ENCODE measurements around a stretch of chr17.

DNA sequence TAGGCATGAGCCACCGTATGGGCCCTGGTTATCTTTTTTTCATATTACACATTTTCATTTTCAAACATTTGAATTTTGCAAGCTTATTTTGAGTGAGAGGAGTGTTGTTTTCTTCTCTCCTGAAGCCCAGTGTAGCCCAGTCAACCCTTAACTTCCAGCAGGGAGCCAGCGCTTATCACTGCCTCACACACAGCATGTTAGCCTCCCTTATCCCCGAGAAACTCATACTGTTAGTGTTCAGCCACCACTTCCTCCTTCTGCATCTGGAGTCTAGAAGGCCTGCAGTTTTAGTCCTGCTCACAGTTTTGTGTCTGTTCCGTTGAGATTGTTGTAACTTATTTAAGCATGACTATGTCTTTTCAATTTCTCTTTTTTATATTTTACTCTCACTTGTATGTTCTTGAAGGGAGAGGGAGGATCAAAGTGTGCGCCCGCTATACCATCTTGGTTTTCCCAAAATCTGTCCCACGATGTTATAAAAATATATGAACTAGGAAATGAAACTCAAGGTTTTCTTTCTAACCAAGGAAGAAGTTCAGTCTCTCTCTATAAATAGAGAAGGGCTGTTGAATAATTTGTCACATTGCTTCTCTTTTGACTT is 3.7 kb upstream of the LRRC37A3 start:
- PRO-cap: no peak

DNA sequence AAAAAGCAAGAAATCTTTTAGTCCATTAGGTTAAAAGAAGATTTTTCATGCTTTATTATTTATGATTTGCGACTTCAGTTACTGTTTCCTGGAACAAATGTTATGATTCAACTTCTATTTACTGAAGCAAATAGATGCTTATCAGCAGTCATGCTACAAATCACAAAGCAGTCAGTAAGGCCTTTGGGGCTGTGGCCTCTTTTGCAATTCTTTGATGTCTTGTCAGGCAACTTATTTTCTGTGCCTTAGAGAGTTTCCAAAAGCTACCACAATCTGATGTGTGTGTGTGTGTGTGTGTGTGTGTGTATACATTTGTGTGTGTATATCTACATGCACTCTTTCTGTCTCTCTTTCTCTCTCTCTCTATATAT is 65.9 kb upstream of the LRRC37A3 start:
- PRO-cap: no peak

- PRO-cap: no peak
Observed at GRCh38 chr17:65017129-65017687, 39.3 kb downstream of the GNA13 start.

- PRO-cap: no peak
Observed at GRCh38 chr17:65066080-65066283, 9.4 kb upstream of the GNA13 start.

- PRO-cap: no peak
Observed at GRCh38 chr17:65558748-65559737, 2.4 kb downstream of the AXIN2 start.

DNA sequence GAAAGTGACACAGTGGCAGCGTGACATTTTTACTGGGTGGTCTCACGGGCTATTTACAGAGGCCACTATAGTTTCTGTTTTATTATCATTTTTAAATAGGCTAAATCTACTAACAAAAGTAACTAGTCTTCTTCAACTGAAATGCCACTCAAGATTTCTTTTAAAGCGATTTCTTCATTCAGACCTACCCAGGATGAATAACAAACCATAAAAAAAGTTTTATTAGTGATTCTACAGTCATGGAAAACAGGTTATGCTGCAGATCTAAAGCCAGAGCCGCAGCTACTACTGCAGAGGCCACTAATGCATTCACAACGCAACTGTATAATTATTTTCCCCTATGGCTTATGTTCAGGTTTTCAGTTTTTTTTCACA is 136.2 kb upstream of the AXIN2 start:
- PRO-cap: no peak

DNA sequence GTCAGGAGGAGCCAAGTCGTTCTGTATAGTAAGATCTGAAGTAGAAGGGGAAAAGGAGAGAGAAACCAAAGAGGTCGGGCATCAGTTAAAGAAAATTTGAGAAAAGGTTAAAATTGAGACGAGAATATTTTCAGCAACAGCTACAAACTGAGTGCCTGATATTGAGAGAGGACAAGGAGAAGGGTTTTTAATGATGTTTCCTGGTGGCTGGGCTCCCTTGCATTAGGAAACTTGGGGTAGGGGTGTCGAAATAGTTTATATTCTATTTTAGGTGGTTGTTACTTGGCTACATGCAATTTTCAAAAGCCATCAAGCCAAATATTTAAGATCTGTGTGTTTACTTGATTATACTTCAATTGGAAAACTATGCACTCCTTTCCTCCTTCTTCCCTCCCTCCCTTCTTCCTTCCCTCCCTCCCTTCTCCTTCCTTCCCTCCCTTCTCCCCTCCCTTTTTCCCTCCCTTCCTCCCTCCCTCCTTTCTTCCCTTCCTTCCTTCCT is 1.7 kb upstream of the APOH start:
- PRO-cap: no peak

GRCh38 chr17:66503008-66503801 is 200.8 kb downstream of the PRKCA start:
- PRO-cap: no peak

GRCh38 chr17:66548067-66548562 is 245.7 kb downstream of the PRKCA start:
- PRO-cap: no peak

GRCh38 chr17:66610147-66610868 is 224.6 kb upstream of the CACNG5 start:
- PRO-cap: no peak

- PRO-cap: unidirectional peak, plus-strand start at chr17:66712162
Observed at GRCh38 chr17:66711609-66712270, 123.2 kb upstream of the CACNG5 start.

DNA sequence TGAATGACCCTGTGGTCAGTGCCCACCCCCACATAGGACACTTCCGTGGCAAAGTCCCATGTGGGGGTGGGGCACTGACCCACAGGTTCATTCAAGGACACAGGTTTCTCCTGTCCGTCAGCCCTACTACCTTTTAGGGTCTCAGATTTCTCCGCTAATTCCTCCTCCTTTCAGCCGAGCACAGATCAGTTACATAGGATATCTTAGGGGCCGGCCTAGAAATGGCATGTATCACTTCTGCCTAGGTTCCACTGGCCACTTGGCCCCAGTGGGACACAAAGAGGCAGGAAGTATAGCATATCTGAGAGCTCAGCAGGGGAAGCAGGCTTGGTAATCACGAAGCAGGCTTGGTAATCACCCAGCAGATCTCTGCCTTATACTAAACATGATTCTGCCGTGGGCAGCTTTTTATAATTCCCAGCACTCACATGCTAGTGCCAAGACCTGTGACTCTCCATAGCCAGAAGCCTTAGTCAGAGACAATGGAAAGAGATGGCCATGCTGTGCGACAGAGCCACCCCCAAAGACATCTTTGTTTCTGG is 59.7 kb upstream of the CACNG5 start:
- PRO-cap: no peak

- PRO-cap: no peak
Observed at GRCh38 chr17:67156927-67157373, 88.0 kb downstream of the HELZ start.

DNA sequence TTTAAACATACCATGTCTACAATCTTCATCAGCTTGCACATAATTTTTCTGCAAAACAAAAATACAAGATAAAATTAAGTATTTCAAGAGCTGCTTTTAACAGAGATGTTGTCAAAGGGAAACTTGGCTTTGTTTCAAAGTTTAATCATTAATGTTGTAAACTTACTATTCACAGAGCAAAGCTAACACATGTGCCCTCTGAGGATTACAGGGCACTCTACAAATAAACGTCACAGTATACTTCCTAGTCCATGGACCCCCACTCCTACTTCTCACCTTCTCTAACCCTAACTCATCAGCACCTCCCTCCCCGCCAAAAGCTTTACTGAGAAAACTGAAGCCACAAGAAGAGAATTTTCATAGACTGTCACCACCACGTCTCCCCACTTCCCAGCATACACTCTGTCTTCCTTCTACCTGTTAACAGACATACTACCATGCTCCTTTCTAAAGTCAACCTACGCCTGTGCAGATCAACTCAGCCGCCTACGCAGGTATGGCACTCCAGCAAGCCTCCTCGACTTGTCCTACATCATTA is 29.0 kb downstream of the HELZ start:
- PRO-cap: no peak

DNA sequence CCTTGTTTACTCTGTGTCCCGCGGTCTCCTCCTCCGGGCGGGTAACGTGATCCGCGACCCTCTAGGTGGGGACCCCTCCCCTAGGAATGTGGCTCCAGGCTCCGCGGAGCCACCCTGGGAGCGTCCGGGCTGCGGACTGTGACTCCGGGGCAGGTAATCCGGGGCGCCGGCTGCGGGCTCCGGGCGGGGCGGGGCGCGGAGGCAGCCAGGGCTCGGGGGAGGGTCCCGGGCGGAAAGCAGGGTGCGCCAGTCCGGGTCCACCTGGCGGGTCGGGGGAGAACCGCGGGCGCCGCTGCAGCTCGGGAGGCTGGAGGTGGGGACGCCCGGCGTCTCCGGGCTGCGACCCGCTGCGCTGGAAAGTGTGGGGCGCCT is 806 bp upstream of the HELZ start:
- PRO-cap: no peak

DNA sequence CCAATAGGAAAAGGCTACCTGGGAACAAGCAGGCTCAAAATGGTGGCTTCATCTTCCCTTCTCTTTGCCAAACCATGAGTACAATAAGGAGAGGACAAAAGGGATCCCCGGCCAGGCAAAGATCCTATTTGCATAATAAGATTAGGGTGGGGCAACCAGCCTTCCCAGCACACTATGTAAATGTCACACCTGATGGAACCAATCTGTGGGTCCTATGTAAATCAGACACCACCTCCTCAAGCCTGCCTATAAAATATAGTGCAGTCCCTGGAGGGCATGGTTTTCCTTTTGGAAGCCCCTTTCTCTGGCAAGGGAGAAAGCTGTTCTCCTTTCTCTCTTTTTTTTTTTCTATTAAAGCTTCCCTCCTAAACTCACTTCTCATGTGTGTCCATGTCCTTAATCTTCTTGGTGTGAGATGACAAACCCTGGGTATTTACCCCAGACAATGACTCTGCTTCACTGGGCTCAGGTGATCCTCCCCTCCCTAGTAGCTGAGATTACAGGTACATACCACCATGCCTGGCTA is 44.2 kb downstream of the PSMD12 start:
- PRO-cap: no peak

GRCh38 chr17:67346950-67347478 is 19.4 kb downstream of the PSMD12 start:
- PRO-cap: no peak

DNA sequence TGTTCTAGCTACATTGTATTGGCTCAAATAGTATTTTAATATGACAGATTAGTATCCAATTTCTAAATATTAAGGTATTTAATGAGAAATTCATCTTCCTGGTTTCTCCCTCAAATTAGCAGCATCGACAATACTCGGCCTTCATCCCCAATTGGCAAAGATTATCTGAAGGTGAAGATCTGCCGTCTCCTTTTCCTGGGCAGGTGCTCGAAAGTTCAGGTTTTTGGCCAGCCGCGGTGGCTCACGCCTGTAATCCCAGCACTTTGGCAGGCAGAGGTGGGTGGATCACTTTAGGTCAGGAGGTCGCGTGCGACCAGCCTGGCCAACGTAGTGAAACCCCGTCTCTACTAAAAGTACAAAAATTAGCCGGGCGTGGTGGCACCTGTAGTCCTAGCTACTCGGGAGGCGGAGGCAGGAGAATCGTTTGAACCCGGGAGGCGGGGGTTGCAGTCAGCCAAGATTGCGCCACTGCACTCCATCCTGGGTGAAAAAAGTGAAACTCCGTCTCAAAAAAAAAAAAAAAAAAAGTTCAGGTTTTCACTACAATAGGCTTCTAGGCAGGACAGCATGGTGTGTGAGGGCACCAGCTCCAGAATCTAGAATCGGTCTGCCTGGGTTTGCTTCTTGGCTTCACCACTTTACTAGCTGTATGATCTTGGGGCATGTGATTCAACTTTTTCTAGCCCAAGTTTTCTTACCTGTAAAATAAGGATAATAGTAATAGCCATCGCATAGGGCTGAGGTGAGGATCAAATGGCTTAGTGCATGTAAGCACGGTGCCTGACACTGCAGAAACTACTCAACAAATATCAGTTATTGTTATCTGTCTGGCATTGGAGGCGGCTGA is 1.5 kb downstream of the PSMD12 start:
- PRO-cap: no peak

GRCh38 chr17:67365564-67366173 is 708 bp downstream of the PSMD12 start:
- PRO-cap: no peak

- PRO-cap: no peak
Observed at GRCh38 chr17:67386450-67386913, 9.4 kb downstream of the PITPNC1 start.